Measurements from ENCODE around the genes RPS10, SCUBE3 and DEF6.

DNA sequence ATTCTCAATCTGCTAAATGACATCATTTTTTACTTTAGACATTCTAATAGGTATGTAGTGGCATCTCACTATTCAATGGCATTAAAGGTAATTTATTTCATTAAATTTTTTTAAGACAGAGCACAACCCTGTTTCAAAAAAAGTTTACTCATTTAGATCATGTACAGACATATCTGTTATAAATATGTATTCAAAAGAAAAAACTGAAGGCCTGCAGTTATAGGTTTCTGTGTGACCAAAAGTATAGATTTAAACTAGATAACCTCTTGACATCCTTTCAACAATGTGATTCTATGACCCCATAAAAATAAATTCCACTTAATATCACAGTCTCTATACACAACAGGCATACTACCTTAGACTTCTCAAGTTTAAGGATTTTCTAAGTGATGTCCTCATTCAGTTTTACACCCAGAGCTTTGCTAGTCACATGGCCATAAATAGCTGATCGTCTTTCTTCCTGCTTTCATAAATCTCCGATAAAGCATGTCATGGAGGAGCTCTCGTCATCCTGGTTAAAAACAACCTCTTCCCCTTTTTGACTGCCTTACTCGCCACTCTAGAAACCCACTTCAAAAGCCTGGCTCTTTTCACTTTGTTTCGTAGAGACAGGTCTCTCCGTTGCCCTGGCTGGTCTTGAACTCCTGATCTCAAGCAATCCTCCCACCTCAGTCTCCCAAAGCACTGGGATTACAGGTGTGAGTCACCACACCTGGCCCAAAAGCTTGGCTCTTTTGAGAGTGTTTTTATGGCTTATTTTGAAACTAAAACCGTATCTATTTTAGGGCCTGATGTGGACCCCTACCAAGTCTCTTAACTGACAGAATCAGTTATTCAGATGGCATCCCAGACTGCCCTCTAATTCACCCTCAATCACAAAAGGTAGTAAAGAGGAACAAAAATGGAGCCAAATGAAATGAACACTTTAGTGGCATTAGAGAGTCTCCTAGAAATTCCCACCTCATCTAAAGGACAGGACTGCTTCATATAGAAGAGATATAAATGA is 66.9 kb upstream of the SMIM29 start:
- PRO-cap, 2 experiments = no peak in any of the 2 experiments

GRCh38 chr6:34324689-34325286 is 67.7 kb downstream of the NUDT3 start:
- PRO-cap, 2 experiments = peak in 1 of 2 experiments; most common plus-strand start chr6:34324967 (in 1)

DNA sequence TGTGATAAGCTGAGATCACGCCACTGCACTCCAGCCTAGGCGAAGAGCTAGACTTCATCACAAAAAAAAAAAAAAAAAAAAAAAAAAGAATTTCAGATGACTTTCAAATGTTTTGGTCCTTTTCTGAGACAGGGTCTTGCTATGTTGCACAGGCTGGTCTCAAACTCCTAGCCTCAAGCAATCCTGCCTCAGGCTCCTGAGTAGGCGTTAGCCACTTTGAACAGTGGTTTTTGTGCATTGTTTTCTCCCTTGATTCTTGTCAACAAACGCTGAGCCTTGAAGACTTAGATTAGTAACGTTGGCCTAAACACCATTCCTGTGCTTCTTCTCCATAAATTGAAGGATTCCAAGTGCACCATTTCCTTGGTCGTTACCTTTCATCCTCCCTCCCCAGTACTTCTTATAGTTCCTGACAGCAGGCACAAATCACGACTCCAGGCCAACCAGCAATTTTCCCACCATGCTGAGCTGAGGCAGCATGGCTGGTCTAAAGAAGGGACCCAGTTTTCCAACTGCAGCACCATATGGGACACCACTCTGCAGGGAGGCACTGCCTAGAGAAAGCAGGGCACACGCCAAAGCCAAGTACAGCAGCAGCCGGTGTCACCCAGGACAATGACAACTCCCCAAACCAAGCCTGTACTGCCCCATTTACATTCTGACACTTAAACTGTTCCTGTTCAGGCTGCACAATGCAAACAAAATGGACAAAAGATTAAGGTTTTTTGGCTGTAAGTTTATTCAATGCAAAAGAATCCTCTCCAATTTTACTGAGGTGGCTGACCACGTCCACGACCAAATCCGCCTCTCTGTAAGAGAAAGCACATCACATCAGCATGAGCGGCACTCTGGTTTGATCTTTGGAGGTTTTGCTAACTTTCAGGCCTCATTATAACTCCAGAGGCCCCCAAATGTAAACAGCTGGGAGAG is 8.9 kb downstream of the RPS10 start:
- PRO-cap, 2 experiments = no peak in any of the 2 experiments

GRCh38 chr6:34425943-34426321 is at the start of gene RPS10:
Gene RPS10 (minus strand): TSS chr6:34426069.
- PRO-cap, 2 experiments = peak in 2 of 2 experiments; most common plus-strand start chr6:34426212 (in 2); most common minus-strand start chr6:34426067 (in 2)

DNA sequence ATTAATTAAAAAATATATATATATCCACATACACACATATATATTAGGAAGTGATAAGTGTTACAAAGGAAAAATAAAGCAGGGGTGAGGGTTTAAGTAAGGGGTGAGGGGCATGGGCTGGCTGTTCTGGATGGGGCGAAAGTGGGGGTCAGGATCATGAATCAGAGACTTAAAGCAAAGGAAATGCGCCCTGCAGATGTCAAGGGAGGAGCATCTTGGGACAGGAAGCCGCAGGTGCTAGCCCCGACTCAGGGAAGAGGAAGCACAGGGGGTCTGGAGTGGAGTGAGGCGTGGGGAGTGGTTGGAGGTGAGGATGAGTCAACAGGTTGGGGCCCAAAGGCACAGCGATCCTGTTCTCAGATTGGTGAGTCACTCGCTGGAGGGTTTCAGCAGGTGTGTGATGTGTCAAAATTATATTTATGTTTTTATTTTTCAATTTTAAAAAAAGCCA is 18.9 kb downstream of the PACSIN1 start:
- PRO-cap, 2 experiments = no peak in any of the 2 experiments

- PRO-cap, 2 experiments = no peak in any of the 2 experiments
Measured at GRCh38 chr6:34624971-34625640, 69.0 kb upstream of the SPDEF start.

GRCh38 chr6:34999416-34999973 is 110.4 kb downstream of the ANKS1A start:
- PRO-cap, 2 experiments = no peak in any of the 2 experiments

DNA sequence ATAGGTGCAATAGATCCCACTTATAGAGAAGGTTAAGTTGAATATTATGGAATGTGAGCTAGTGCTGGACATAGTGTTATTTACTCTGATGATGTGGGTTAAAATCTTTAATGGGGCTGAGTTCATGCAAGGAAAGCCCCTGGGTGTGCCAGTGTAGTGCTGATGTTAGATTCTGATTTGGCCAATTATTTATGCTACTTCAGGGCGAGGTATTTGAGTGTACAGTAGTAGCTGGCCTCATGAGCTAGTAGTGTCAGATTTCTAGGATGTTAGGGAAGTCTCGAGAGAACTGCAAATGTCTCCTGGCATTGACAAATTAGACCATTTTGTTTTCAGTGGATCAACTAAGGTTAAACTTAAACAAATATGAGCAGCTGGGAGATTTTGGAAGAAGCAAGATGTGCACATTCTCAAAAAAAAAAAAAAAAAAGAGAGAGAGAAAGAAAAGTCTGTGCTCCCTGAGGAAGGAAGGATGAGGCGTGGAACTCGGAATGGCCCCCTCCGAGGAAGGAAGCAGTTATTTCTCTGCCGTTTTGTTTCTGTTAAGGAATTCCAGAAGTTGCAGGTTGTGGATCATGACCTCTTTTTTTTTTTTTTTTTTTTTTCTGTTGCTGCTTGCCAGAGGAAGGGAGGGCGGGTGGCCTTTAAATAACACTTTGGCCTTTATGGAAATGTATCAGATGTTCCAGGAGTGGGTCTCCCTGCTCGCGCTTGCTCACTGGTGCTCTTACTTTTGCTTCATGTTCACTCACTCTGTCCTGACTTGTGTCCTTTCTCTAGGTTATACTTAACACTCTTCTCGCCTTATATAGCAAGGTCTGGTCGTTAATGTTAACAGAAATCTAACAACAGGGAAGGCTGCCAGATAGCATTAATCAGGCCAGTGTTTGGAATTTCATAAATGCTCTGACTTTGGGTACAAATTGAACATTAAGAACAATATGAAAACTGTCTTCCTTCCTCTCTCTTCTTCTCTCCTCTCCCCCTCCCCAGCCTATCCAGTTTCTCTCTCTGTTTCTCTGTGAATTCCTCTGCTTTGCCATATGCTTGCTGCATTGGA is 124.5 kb downstream of the TCP11 start:
- PRO-cap, 2 experiments = peak in 2 of 2 experiments; most common plus-strand start position 676 of the sequence (in 2); most common minus-strand start position 522 of the sequence (in 1)

GRCh38 chr6:35213464-35214704 is at the start of gene SCUBE3:
Gene SCUBE3 (plus strand): TSS chr6:35213956.
- PRO-cap, 2 experiments = peak in 2 of 2 experiments; most common plus-strand start chr6:35214060 (in 2); most common minus-strand start chr6:35214086 (in 2)

GRCh38 chr6:35297362-35298014 is at the start of gene DEF6:
Gene DEF6 (plus strand): TSS chr6:35297818.
- PRO-cap, 2 experiments = peak in 2 of 2 experiments; most common plus-strand start chr6:35297824 (in 2); most common minus-strand start chr6:35297785 (in 1)

GRCh38 chr6:35342886-35343252 is 511 bp downstream of the PPARD start:
- PRO-cap, 2 experiments = no peak in any of the 2 experiments

GRCh38 chr6:35348340-35349012 is 6.1 kb downstream of the PPARD start:
- PRO-cap, 2 experiments = no peak in any of the 2 experiments

GRCh38 chr6:35358451-35358747 is 16.0 kb downstream of the PPARD start:
- PRO-cap, 2 experiments = no peak in any of the 2 experiments

GRCh38 chr6:35358748-35359326 is 16.5 kb downstream of the PPARD start:
- PRO-cap, 2 experiments = no peak in any of the 2 experiments

- PRO-cap, 2 experiments = no peak in any of the 2 experiments
Measured at GRCh38 chr6:35391259-35392029, 49.1 kb downstream of the PPARD start.

DNA sequence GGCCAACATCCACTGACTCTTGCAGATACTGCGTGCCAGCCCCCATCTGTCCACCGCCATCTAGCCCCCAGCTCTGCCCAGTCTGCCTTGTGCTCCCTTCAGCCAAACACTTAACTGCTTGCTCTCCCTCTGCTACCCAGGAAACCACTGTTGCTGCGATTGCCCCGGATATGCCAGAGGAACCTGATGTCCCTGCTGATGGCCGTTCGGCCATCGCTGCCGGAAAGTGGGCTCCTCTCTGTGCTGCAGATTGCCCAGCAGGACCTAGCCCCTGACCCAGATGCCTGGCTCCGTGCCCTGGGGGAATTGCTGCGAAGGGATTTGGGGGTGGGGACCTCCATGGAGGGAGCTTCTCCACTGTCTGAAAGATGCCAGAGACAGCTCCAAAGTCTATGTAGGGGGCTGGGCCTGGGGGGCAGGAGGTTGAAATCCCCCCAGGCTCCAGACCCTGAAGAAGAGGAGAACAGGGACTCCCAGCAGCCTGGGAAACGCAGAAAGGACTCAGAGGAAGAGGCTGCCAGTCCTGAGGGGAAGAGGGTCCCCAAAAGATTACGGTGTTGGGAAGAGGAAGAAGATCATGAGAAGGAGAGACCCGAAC is 3.6 kb downstream of the FANCE start:
- PRO-cap, 2 experiments = no peak in any of the 2 experiments

DNA sequence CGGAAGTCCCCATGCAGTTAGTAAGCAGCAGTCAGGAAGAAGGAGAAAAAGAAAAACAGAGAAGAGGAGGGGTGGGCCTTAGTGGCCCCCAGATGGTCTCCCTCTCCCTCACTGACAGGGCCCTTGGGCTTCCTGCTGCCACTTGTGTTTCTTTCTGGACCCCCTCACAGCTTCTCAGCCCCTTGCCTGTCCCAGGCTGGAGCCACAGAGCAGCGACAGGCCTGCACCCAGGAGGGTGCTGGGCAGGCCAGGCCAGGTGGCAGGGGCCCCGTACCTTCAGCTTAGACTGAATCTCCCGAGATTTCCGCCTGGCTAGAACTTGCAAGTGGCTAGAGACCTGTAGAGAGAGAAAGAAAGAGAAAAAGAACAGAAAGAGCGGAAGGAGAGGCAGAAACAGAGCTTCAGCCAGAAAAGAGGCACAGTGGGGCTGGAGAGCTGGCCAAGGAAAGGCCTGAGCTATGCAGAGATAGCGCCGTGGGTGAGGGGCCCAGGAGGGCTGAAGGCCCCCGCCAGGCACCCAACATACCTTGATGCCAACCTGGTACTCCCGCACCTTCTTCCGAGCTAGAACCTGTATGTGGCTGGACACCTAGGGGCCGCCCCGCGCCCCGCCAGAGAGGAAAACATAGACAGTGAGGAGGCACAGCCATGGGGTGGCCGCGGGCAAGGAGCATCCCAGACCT is 11.7 kb downstream of the RPL10A start:
- PRO-cap, 2 experiments = no peak in any of the 2 experiments

- PRO-cap, 2 experiments = peak in 2 of 2 experiments; most common plus-strand start chr6:35498061 (in 1); most common minus-strand start chr6:35497893 (in 1)
Measured at GRCh38 chr6:35497704-35498768, 1.2 kb upstream of the TEAD3 start.

- PRO-cap, 2 experiments = no peak in any of the 2 experiments
Measured at GRCh38 chr6:35512158-35512494, 570 bp downstream of the TULP1 start.

- PRO-cap, 2 experiments = no peak in any of the 2 experiments
Measured at GRCh38 chr6:35571399-35572534, 59.1 kb upstream of the TULP1 start.